Frontal cortex (tissue), 2 donors: ENCODE measurements around the gene TGM5.

DNA sequence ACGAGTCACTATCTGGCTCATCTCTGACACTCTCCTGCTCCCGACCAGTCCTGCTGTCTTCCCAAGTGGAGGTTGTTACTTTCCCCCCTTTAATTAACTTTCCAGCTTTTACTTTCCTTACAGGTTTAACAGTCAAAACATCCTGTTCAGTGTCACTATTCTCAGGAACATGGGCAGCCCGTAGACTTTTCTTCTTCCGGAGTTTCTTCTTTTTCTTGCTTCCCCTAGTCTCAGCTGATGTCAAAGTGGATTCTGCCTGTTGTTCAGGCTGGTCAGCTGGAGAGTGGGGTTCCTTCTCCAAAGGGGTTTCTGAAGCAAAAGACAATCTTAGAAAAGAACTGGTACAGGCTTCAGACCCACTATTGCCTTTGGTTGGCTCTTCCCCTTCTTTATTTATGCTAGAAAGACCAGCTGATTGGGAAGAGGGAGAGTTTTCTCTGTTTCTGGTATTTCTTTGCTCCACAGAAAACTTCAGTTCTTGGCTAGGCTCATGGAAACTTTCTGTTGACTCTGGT is 51.6 kb downstream of the ZNF106 start:
- RAMPAGE, long total RNA, result no peak

GRCh38 chr15:42605203-42605645 is 29.8 kb downstream of the STARD9 start:
- RAMPAGE, long total RNA, result no peak

DNA sequence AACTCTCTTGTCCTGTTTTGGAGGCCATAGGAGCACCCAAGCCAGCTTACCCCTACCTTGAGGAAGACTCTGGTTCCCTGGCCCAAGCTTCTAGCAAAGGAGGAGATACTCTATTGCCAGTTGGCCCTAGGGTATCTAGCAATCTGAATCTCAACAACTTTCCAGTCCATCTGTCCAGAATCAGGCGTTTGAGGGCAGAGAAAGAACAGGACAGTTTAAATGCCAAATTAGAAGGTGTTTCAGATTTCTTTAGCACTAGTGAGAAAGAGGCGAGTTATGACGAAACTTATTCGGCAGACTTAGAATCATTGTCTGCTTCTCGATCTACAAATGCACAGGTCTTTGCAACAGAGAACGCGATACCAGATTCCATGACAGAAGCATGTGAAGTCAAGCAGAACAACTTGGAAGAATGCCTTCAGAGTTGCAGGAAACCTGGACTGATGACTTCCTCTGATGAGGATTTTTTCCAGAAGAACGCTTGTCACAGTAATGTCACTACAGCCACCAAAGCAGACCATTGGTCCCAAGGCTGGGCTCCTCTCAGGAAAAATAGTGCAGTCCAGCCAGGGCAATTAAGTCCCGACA is 50.8 kb downstream of the CDAN1 start:
- RAMPAGE, long total RNA, result no peak

- RAMPAGE, long total RNA, result no peak
Observed at GRCh38 chr15:42734278-42734815, 2.6 kb downstream of the CDAN1 start.

- RAMPAGE, long total RNA, result no peak
Observed at GRCh38 chr15:42736058-42736837, 680 bp downstream of the CDAN1 start.

DNA sequence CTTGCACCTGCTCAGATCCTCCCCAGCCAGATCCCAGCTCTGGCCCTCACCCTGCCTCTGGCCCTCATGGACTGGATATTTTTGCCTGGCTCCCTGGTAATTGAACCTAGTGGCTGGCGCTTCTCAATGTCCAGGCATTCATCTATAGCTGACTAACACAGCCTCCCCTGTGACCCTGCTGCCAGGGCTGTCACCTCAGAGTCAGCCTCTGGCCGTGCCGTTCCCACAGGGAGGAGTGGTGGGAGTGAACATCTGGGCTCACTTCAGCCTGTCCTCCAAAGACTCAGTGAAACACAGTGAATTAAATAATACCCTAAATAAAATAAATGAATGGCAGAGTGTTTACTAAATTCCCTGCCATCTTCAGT is 17.3 kb upstream of the EPB42 start:
- RAMPAGE, long total RNA, result no peak

DNA sequence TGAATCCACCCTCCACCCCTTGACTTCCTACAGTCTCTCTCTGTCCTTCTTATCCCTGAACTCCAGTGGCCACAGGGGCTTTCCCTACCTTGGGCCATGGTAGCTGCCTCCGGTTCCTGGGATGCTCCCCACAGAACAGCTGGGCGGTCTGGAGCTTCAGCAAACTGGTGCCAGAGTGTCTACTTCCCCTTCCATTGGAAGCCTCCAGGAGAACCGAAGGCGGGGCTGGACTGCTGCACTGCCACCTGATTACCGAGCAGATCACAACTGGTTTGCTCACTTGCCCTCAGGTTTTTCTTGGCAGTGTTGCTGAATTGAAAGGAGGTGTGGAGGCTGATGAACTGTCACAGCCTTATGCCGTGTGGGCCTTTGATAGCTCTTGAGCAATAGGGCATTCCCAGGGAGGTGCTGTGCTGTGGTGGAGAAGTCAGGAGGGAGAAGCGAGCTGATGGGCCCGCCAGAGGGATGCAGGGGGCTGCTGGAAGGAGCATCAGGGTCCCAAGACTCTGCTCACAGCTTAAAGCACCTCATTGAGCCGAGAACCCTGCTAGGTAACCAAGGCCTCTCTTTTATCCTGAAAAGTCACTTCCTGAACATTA is at the start of gene TGM5:
TSS of gene TGM5 (minus strand) at position 177 of the 599 bp plus-strand sequence.
- RAMPAGE, long total RNA, result no peak

GRCh38 chr15:43363666-43364402 is 7.0 kb downstream of the ZSCAN29 start:
- RAMPAGE, long total RNA, result no peak

GRCh38 chr15:43483901-43484631 is 8.9 kb downstream of the TP53BP1 start:
- RAMPAGE, long total RNA, result no peak

GRCh38 chr15:43508957-43509534 is 8.4 kb upstream of the MAP1A start:
- RAMPAGE, long total RNA, result no peak

DNA sequence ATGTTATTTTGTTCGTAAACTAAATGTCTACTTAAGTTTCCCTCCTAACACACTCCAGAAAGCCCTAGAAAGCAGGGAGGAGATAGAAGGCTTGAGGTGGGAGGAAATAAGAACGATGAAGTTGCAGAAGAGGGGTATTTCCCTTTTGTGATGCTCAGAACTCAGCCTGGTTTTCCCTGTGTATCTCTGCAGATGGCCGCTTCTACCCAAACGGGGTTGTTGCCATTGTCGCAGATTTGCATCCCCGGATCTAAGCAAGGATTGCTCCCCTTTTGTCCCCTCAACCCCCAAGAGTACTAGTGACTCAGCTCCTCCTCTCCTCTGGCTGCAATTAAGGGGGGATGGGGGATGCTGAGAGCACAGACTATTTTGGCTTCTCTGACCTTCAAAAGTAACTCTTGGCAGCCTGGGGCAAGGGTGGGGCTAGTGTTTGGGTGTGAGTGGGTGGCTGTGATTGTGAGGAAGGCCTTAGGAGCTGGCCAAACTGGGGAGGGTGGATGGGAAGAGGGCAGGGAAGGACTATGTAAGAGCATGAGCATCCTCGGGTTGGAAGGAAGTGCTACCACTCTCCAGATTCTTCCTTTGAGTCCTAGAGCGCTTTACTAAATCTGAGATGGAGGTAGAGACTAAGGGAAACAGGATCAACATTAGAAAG is 1.3 kb upstream of the MAP1A start:
- RAMPAGE, long total RNA, result no peak

GRCh38 chr15:43518270-43518917 is 986 bp downstream of the MAP1A start:
- RAMPAGE, long total RNA, result no peak

DNA sequence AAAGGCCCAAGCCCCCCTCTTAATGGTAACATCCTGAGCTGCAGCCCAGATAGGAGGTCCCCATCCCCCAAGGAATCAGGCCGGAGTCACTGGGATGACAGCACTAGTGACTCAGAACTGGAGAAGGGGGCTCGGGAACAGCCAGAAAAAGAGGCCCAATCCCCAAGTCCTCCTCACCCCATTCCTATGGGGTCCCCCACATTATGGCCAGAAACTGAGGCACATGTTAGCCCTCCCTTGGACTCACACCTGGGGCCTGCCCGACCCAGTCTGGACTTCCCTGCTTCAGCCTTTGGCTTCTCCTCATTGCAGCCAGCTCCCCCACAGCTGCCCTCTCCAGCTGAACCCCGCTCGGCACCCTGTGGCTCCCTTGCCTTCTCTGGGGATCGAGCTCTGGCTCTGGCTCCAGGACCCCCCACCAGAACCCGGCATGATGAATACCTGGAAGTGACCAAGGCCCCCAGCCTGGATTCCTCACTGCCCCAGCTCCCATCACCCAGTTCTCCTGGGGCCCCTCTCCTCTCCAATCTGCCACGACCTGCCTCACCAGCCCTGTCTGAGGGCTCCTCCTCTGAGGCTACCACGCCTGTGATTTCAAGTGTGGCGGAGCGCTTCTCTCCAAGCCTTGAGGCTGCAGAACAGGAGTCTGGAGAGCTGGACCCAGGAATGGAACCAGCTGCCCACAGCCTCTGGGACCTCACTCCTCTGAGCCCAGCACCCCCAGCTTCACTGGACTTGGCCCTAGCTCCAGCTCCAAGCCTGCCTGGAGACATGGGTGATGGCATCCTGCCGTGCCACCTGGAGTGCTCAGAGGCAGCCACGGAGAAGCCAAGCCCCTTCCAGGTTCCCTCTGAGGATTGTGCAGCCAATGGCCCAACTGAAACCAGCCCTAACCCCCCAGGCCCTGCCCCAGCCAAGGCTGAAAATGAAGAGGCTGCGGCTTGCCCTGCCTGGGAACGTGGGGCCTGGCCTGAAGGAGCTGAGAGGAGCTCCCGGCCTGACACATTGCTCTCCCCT is 10.6 kb downstream of the MAP1A start:
- RAMPAGE, long total RNA, result no peak

DNA sequence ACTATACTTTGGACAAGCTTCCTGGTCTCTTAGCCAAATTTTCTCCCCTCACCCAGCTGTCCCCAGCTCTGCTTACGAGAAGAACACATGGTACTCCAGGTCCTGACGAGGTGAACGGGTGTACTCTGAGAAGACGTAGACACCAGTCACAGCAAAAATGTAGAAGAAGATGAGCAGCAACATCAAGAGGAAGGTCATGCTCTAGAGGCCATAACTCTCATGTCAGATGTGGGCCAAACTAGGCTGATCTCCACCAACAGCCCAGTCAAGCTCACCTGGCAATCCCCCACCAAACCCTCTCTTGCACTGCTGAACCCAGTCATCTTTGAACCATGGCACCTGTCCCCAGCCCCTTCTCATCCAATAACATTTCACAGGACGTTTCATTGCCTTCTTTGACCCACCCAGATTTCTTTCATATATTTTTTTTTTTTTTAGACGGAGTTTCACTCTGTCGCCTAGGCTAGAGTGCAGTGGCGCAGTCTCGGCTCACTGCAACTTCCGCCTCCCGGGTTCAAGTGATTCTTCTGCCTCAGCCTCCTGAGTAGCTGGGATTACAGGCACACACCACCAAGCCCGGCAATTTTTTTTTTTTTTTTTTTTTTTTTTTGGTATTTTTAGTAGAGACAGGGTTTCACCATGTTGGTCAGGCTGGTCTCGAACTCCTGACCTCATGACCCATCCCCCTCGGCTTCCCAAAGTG is 9.7 kb downstream of the CATSPER2 start:
- RAMPAGE, long total RNA, result no peak

- RAMPAGE, long total RNA, result no peak
Observed at GRCh38 chr15:43775204-43775839, 1.4 kb downstream of the ELL3 start.

DNA sequence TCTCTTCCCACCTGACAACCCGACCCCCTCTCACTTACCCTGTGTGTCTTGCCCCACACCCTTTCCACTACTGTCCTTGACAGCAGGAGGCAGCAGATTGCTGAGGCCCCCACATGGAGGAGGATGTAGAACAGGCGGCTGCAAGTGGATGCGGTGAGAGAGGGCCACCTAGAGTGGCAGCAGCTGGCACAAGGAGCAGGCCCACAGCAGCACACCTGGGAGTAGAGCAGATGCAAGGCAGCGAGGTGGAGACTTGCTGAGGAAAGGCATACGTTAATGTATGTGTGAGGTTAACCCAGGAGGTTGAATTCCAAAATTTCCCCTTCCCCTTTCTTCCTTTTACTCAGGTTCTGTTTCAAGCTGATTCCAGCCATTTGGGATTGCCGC is 755 bp downstream of the SERINC4 start:
- RAMPAGE, long total RNA, result no peak

- RAMPAGE, long total RNA, result no peak
Observed at GRCh38 chr15:43802976-43803674, 2.7 kb downstream of the HYPK start.

DNA sequence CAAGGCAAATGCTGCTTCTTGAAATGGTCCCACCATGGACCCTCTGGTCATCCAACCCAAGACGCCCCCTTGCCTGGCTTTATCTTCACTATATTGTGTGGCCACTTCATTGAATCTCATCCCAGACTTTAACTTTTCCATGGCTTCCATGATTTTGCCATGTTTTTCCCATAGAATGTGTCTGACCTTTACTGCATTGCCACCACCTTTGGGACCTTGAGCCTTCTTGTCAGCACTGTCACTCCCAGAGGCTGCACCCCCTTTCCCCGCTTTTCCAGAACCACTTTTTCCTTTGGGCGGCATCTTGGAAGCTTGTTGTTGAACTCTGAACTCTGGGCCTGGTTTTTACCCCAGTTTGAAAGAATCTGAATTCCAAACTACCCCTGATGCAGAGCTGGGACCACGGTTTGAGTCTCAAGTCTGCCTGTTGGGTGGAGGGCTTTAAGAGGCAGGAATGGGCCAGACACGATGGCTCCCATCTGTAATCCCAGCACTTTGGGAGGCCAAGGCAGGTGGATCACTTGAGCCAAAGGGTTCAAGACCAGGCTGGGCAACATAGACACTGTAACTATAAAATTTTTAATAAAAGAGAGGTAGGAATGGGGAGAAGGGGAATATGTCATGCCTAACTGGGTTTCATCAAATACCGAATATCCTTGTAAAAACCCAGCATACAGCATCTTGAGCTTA is 49.3 kb downstream of the WDR76 start:
- RAMPAGE, long total RNA, result no peak

DNA sequence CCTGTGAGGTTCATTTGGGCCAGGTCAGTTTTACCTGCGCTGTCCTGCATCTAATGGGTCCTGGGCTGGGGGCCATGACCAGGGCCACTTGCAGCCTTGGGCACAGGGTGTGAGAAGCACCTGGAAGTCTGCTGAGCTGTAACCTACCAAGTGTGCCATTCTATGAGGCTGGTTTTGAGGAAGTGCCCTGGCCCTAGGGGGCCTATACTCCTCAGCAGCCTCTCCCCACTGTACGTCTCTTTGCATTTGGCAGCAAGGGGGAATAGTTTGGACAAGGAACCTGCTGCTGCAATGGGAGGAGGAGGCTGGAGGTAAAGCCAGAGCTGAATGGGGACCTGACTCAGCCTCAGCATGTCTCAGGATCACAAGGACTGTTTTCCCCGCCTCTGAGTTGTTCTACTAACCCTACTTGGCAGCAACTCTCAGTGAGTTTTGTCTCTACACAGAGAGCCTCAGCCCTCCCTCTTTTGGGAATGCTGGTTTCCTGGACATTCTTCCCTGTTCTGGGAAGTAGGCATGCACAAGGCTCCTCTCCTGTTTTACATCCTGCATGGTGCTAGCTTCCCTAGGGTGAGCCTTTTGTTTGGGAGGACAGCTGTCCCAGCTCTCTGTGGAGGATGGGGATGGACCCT is 53.9 kb downstream of the WDR76 start:
- RAMPAGE, long total RNA, result no peak

- RAMPAGE, long total RNA, result no peak
Observed at GRCh38 chr15:43977104-43977303, 150.2 kb downstream of the WDR76 start.